Epidermal melanocyte (primary cell): Measurements from ENCODE around the gene POU3F4.

GRCh38 chrX:79325245-79325711, 41.9 kb downstream of the ITM2A start:
- RRBS: no CpG with 5 or more reads among the region's 3 CpGs

- RRBS: no CpG with 5 or more reads among the region's 1 CpG
Measured at GRCh38 chrX:81200891-81201249, 843 bp downstream of the HMGN5 start.

DNA sequence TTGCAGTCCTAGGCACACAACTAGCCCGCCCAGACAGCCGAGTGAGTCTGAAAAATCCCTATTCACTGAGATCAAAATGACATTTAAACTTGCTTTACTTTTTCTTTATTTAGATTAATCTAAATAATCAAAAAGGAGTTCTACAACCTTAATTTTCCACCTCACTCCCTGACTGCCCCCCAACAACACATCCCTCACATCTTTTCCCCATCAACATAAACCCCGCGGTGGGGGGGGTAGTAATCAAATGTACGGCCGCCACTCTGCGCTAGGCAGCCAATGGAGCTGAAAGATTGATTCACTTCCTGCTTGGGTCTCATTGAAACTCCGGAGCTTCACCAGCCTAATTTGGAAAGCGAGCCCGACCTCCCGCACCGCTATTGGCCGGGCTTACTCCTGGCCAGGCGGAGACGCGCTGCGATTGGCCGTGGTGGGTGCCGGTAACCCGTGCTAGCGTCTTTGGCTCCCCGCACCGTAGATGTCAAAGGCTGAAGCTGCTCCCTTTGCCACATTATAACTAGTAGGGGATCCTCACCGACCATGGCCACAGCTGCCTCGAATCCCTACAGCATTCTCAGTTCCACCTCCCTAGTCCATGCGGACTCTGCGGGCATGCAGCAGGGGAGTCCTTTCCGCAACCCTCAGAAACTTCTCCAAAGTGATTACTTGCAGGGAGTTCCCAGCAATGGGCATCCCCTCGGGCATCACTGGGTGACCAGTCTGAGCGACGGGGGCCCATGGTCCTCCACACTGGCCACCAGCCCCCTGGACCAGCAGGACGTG, at the start of gene POU3F4:
Gene POU3F4 (plus strand): TSS at position 506 of the 783 bp plus-strand sequence.
- RRBS: 7% methylated on average over 12 of the region's 32 CpGs

GRCh38 chrX:84740125-84740405, 237.8 kb upstream of the HDX start:
- RRBS: no CpG with 5 or more reads among the region's 2 CpGs

DNA sequence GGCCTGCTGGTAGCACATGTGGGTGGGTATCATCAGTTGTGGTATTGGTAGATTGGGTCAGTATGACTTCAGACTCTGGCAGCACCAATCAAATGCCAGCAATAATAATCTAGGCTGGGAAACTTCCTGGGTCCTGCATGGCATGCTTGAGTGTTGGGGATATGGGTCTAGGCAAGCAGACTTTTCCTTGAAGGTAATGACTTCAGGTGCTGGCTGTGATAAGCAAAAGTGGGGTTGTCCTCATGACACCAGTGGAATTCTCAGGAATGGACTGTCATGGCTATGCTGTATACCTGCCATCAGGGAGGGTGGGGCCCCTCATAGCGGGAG, 577.5 kb downstream of the DACH2 start:
- RRBS: no CpG with 5 or more reads among the region's 1 CpG

DNA sequence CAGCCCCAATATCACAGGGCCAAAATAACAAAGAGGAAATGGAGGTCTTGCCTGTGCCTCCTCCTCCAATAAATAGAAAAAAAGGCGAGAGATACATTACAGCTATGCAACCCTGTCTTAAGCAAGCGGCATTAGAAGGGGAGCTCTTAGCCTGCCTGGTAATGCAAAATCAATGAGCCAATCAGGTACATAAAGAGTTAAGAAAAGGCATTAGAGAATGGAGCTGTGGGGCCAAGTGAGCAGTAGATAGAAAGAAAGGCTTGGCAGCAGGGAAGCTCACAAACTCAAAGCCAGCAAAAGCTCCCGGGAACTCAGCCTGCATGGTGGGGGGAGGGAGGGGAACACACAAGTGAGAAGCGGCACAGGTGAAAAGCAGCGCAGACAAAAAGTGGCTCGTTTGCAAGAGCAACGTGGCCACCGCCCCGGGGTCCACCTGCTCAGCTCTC, 818.5 kb downstream of the FAM133A start:
- RRBS: no CpG with 5 or more reads among the region's 9 CpGs

- RRBS: 74% methylated on average over 4 of the region's 13 CpGs
Measured at GRCh38 chrX:94494938-94495749, 821.1 kb downstream of the FAM133A start.

DNA sequence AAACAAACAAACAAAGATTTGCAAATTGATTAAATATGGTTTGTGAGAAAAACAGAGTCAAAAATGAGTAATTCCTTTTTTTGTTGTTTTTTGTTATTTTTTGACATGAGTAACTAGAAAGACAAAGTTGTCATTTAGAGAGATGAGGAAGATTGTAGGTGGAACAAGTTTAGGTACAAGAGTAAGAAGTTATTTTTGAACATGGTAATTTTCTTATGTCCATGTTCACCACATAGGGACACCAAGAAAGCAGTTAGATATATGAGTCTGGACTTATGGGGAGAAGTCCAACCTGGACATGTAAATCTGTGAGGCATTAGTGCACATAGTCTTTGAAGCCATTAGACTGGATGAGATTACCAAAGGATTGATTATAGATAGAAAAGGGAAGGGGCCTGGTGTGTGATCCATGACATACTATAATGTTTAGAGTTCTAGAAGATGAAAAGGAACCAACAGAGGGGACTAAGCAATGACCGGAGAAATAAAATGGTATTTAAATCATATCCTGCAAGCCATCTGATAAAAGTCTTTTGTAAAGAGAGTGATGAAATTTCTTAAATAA, 286.3 kb downstream of the RPA4 start:
- RRBS: no CpG with 5 or more reads among the region's 1 CpG

GRCh38 chrX:97201346-97201839, 317.7 kb downstream of the RPA4 start:
- RRBS: no CpG with 5 or more reads among the region's 2 CpGs

GRCh38 chrX:97261698-97262932, 378.4 kb downstream of the RPA4 start:
- RRBS: no CpG with 5 or more reads among the region's 12 CpGs

DNA sequence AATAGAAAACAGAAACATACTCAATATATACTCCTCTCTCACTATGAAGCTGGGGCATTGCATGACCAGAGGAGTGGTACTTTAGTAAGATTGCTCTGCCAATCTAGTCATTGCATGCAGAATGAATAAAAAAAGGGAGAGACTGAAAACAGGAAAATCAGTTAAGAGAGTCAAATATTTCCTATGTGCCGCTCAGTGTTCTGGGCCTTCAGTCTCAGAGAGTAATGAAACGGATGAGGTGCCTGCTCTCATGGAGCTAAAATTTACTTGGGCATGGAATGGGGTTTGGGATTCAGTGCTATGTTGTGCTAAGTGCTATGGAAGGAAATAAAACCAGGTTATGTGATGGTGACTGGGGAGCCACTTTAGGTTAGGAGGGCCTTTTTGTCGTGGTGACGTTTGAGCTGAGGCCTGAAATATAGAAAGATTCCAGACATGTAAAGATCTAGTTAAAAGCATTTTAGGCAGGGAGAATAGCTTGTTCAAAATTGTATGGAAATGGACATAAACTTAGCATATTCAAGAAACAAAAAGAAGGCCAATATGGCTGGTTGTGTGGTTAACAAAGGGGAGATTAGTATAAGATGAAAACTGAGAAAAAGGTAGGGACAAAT, 381.6 kb downstream of the RPA4 start:
- RRBS: no CpG with 5 or more reads among the region's 4 CpGs

- RRBS: no CpG with 5 or more reads among the region's 3 CpGs
Measured at GRCh38 chrX:97437276-97438142, 553.8 kb downstream of the RPA4 start.

DNA sequence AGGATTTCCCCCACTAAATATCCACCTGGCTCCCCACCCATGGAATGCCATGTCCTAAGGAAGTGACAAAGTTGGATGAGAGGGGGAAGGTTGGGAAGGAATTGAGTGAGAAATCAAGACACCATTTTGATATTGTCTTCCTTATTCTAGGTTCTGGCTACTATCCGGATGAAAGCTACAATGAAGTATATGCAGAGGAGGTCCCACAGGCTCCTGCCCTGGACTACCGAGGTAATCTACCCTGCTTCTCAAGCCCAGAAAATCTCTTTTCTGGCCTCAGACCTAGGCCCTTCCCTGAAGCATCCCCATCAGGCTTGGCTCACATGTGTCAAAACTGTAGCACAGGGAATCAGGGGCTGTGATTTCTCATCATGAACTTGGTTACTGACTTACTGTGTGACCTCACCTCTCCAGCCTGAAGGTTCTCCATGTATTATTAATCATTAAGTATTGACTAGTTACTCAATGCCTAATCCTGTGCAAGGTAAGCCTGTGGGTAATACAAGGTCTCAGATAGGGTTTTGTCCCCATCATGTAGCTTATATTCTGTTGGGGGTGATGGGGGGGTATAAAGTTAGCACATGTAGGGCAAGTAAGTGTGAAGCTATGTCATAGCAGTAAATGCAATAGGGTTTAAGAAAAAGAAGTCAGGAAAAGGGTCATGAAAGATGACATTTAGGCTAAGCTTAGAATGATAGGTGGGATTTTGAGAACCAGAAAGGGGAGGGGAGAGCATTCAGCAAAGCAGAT, 6.8 kb downstream of the SRPX2 start:
- RRBS: no CpG with 5 or more reads among the region's 2 CpGs

GRCh38 chrX:100651989-100652504, 8.0 kb downstream of the SRPX2 start:
- RRBS: no CpG with 5 or more reads among the region's 2 CpGs

- RRBS: no CpG with 5 or more reads among the region's 14 CpGs
Measured at GRCh38 chrX:101415345-101416192, 7.5 kb downstream of the HNRNPH2 start.

DNA sequence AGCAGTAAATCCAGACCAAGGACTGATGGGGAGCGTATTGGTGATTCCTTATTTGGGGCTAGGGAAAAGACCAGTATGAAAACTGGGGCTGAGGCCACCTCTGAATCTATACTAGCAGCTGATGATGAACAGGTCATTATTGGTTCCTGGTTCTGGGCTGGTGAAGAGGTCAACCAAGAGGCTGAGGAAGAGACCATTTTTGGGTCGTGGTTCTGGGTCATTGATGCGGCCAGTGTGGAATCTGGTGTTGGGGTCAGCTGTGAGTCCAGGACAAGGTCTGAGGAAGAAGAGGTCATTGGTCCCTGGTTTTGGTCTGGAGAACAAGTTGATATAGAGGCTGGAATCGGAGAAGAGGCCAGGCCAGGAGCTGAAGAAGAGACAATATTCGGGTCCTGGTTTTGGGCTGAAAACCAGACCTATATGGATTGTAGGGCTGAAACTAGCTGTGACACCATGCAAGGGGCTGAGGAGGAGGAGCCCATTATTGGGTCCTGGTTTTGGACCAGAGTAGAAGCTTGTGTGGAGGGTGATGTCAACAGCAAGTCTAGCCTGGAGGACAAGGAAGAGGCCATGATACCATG, 4.1 kb downstream of the GPRASP1 start:
- RRBS: no CpG with 5 or more reads among the region's 5 CpGs

GRCh38 chrX:102659637-102660082, 8.4 kb downstream of the GPRASP1 start:
- RRBS: 9% methylated on average over 2 of the region's 16 CpGs

GRCh38 chrX:102713388-102714036, 1.3 kb downstream of the GPRASP2 start:
- RRBS: no CpG with 5 or more reads among the region's 10 CpGs

GRCh38 chrX:102914862-102915518, 22.1 kb upstream of the RAB40AL start:
- RRBS: no CpG with 5 or more reads among the region's 3 CpGs

DNA sequence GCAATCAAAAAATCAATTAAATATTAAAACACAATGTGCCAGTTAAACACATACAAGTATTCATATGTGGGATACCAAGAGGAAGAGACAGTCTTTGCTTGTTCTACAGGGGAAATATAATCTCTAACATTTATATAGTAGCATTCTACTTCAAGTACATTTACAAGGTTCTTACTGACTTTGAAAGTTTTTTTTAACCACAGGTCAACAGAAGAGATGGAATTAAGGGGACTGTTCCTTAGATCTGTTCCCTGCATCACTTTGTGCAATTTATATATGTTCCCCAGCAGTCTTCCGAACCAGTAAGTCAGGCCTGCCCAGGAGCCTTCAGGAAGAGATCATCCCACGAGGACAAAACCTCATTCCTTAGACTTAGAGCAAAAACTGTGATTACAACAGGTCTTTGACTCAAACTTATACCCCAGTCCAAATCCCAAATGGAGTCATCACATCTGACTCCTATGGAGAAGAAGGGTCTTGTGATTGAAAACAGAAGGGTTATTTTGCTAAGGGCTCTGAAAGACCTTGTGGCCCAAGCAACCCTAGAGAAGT, 2.9 kb downstream of the TCEAL8 start:
- RRBS: no CpG with 5 or more reads among the region's 2 CpGs